SUDHL5 (cell line): ENCODE measurements around a stretch of chr3.

GRCh38 chr3:15638160-15638621 lies 36.6 kb downstream of the BTD start:
- PRO-cap, result no peak

DNA sequence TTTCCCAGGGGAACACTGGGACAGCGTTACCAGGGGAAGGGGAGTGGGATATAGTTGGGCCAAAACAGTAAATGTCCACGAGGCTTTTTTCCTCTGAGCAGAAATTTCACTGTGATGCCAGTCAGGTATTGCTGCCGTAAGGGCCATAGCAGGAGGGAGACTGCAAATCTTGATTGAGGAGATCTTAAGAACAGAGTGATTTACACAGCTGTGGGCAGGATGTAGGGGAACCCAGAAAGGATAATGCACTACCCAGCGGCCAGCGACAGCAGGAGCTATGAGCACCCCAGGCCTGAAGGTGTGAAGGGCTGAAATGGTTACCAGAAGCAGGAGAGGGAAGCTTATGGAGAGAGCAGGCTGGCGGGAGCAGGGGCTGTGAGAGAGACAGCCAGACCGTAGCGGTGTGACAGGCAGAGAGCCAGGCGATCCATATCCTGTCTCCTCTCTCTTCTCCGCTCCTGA lies 49.7 kb downstream of the BTD start:
- PRO-cap, result no peak

DNA sequence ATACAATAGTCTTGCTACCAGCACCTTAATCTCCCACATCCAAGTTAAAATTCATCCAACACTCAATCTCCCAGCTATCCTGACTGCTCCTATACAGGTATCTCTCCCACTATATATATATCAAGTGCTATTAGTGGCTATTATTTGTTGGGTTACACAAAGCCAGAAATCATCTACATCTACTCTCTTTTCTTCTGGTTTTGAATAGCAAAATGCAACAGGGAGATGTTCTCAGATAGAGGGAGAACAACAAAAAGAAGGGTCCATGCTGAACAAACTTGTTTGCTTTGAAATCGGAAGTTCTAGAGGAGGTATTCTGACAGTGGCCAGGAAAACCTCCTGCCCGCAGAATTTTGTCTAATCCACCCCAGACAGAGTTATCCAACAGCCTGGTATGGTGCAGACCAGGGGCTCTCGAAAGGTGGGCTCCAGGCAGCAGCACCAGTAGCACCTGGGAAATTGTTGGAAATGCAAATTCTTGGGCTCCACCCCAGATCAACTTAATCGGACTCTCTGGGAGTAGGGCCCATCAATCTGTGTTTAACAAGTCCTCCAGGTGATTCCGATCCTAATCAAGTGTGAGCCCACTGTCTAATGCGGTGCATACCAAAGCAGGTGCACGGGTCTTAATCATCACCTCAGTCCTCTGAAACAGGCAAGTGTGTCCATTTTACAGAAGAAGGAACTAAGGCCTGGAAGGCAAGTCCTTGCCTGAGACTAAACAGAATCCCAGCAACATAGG lies 51.3 kb downstream of the BTD start:
- PRO-cap, result no peak

DNA sequence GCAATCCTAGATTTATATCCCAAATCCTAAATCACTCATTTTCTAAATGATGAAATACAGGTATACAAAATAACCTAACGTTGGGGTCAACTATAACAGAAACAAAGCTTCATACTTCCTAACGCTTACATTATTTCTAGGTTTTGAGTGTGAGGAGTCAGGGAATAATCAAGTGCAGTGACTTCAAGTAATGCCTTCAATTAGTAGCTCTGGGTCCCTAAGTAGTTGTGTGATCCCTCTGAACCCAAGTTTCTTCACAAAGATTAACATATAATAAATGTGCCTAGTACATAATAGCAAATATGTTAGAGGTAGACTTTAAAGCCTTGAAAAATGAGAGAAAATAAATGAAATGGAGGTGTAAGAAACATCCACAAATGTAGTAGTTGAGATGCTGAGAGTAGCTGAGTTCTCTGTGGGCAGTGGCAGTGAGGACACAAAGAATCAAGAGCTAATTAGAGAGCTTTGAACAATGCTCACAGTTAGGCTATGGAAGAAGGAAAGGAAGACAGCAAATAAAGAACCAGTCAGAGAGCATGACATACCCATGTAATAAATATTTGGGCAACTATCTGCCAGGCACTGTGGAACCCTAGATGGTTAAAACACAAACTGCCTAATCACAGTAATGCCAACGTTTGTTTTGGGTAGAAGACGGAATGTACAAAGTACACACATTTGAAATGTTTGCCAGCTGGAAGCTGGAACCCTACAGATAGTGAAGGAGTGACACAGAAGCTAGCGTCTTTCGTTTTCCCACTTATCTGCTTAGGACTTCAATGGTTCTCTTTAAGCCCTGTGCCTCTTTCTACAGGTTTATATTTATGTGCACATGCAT lies 44.9 kb downstream of the ANKRD28 start:
- PRO-cap, result no peak

GRCh38 chr3:15794660-15795413 lies 2.9 kb downstream of the ANKRD28 start:
- PRO-cap, result no peak

DNA sequence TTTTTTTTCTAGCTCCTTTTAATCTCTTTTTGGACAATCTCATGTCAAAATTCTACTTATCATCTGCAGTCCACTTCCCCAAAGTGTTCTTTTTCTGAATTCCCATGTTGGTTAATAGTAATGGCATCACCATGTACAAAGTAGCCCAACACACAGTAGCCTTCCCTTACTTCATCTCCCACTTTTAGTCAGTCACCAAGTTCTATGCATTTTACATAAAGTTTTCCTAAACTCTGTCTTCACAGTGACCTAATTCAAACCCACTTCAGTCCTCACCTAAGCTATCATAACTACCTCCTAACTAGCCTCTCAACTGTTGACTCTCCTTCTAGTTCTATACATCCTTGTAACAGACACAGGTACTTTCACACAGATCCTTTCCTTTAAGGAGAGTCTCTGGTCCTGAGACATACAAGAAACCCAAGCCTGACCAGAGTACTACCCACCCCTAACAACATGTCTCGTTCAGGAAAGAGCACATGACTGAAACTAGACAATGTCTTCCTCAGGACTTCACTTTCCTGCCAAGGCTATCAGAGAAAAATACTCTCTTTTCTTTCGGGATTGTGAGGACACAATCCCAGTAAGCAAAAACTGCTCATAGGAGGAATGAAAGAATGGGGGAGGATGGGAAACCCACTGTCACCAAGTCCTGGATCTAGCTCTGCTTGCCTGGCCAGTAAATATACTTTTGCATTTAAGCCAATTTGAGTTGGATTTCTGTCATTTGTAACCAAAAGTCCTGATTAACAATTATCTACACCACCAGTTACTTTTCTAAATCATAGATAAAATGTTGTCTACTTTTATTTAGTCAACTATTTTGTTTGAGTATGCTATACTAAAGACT lies 11.4 kb upstream of the ANKRD28 start:
- PRO-cap, result no peak

DNA sequence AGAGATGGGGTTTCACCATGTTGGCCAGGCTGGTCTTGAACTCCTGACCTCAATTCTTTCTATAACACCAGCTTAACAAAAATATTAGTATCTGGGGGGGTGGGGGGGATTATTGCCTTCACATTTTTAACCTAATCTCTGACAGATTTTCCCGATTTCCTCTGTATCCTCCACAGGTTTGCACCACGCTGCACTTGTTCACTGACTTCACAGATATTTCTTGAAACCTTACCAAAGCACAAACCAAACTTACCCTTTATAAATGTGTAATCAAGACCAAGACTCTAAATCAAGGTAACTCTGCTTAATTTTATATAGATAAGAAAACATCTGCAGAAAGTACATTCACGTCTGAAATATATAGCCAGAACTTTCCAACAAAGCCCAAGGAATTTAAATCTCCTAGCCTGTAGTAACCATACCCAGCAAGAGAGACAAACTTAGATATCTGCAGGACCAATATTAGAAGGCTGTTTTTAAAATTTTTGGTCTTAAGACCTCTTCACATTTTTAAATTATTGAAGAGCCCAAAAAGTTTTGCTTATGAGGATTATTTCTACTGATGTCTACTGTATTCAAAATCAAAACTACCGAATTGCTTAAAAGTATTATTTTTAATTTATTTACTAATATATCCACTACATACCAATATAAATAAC lies 30.9 kb upstream of the ANKRD28 start:
- PRO-cap, result no peak

- PRO-cap, result no peak
These were observed 120.7 kb upstream of the GALNT15 start for GRCh38 chr3:16053612-16054327.

GRCh38 chr3:16064473-16065387 lies 109.8 kb upstream of the GALNT15 start:
- PRO-cap, result no peak

DNA sequence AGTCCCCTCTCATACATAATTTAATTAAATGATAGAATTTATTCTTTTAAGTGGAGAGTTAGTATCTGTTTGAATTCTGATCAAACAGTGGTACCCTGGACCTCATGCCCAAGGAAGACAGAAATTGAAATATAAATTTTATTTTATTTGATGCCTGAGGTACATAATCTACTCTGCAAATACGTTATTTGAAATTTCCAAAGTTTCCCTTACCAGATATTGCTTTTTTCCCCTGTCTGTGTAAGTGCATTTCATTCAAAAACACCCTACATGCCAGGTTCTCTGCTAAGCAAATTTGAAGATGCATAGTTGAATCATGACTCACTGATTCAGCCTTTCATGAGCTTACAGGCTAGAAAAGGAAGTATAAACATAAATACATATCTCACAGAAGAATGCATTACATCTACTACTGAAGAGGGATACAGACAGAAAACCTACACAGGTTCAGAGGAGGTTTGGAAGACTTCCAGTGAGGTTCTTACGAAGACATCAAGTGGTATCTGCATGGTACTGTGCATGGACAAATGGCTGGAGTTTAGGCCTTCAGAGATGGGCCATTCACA lies 105.5 kb upstream of the GALNT15 start:
- PRO-cap, result no peak

DNA sequence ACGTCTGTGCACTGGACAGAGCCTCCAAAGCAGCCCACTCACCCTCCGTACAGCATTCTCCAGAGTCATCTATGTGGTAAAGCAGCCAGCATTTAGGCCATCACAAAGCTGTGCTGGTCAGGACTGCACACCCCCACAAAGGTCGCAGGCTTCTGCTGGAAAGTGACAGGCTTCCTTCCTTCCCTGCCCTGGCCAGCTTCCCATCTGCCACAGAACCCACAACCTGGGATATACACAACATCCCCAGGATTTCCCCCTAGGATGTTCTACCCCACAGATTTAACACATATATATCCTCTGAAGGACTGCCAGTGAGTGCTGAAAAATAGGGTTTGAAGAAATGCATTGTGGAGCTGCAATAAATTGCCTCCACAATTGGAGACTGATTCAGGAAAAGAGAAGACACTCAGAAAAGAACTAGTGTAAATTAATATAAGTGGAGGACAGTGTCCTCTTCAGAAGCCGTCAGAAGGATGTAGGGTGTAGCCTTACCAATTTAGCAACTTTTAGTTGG lies 64.4 kb upstream of the GALNT15 start:
- PRO-cap, result no peak

DNA sequence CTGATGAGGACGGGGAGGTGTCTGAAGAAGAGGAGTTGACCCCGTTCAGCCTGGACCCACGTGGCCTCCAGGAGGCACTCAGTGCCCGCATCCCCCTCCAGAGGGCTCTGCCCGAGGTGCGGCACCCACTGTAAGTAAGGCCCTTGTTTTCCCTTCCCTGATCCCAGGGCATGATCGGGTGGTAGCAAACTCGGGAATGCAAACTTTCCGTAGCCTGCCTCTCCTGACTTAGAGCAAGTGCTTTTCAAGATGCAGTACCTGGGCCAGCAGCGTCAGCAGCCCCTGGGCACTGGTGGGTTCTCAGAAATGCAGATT lies 1.0 kb downstream of the GALNT15 start:
- PRO-cap, result no peak

- PRO-cap, result no peak
These were observed 36.0 kb downstream of the DPH3 start for GRCh38 chr3:16228793-16229075.

- PRO-cap, result no peak
These were observed 71.0 kb downstream of the OXNAD1 start for GRCh38 chr3:16335992-16336433.

DNA sequence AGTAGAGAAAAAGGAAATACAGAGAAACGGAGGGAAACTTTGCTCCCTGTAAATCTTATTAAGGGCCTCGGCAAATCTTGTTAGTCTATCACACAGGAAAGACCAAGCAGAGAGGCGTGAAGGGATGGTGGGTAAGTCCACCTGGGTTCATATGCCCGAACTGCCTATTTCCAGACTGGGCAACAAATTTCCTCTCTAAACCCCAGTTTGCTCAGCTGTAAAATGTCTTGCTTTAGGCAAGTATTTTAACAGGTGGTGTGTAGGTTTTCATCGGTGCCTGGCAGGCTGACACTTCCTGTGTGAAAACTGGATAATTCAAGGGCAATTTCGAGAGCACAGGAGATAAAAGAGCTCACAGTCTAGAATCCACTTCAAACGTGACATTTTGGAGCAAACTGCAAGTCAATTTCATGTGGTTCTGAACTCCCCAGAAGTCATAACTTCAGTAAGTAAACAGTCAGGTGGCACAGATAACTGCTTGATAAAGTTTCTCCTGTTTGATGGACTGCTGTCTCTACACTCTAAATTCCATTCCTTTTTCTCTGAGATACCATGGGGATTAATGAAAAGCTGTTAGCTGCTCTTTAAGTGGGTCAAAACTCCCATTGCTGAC lies 112.2 kb downstream of the OXNAD1 start:
- PRO-cap, result no peak

- PRO-cap, result bidirectional peak, plus-strand start at chr3:16439465, minus-strand start at chr3:16439356
These were observed 74.4 kb downstream of the RFTN1 start for GRCh38 chr3:16439090-16439551.

DNA sequence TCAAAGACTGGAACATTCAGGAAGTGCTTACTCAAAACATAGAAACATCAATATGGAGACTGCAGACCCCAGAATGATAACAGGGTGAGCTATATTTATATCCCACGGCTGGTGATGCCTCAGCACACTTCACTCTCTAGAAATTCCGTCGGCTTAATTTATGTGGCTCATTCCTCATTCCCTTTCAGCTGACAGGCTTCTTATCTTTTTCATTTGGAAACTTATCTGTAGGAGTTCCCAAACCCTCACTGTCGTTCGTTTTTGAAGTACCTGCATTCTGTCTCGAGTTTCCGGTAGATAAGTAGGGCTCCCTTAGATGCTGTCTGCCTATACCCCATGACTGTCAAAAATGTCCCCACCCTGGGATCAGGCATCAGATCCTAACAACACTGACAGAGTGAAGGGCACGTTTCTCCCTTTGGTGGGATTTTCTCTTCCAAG lies 45.4 kb downstream of the RFTN1 start:
- PRO-cap, result unidirectional peak, minus-strand start at position 303 of the sequence

DNA sequence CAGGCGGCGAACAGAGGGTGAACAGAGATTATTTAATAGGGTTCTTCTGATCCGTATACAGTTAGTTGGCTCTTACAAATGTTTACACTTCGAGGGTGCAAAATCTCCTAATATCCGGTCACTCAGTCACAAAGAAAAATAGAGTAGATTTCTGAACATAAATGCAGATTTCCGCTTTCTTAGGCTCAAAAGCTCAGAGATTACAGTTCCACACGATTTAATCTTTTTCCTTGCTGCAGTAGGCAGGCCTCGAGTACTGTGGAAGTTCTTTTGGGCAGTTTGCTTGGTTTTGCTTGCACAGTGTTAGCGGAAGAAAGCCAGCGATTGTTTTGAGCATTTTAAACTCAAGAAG lies 990 bp downstream of the PLCL2 start:
- PRO-cap, result bidirectional peak, plus-strand start at position 68 of the sequence, minus-strand start outside the sequence

- PRO-cap, result no peak
These were observed 16.7 kb downstream of the PLCL2 start for GRCh38 chr3:16901502-16901894.

DNA sequence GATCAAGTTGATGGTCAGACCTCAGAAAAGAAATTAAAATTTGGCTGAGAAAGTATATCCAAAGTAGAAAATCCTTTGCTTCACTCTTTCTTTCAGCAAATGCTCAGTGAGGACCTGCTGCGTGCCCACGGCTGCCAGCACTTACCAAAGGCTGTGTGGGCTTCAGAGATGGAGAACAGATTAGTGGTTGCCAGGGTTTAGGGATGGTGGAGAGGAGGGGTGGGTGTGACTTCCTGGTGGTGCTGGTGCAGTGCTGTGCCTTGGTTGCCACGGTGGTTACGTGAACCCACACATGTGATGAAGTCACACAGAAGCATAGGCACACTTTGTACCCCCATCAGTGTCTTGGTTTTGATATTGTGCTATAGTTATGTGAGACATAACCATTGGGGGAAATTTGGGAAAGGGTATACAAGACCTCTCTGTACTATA lies 204.2 kb downstream of the PLCL2 start:
- PRO-cap, result no peak